H4 (cell line): ENCODE results near the gene BDP1.

GRCh38 chr5:69410372-69410617 is 4.6 kb upstream of the MARVELD2 start:
- RAMPAGE, long total RNA = no peak

GRCh38 chr5:69493148-69494077 is 823 bp downstream of the OCLN start:
- RAMPAGE, long total RNA = no peak

GRCh38 chr5:69527853-69528473 is 32.0 kb upstream of the GTF2H2C start:
- RAMPAGE, long total RNA = no peak

GRCh38 chr5:71455318-71456463 is at the start of gene BDP1:
Gene BDP1, plus strand, starts transcription at chr5:71455651.
- RAMPAGE, long total RNA = start-site peak on the plus strand at chr5:71455647-71455653, 37 reads

DNA sequence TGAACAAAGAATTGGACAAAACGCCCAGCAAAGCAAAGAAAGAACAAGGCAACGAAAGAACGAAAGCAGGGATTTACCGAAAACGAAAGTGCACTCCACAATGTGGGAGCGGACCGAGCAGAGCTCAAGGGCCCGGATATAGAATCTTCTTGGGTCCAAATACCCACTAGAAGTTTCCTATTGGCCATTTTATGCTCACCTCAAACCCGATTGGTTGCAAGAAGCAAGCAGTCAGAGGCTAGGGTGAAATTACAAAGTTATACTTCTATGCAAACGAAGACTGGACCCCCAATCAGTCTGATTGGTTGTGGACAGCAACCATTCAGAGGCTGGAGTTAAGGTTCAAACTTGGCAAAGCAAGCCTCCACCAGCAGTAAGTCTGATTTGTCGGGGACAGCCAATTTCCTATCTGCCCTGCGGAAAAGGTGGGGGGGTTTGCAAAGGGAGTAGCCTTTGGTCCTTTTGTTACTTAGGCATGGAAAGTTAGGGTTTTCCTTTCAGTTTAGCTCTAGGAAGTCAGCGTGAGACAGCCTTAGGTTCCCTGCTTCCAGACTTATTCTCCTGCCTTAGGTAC is 575 bp upstream of the MCCC2 start:
- RAMPAGE, long total RNA = no peak

GRCh38 chr5:71749542-71749948 is 30.5 kb downstream of the CARTPT start:
- RAMPAGE, long total RNA = no peak

DNA sequence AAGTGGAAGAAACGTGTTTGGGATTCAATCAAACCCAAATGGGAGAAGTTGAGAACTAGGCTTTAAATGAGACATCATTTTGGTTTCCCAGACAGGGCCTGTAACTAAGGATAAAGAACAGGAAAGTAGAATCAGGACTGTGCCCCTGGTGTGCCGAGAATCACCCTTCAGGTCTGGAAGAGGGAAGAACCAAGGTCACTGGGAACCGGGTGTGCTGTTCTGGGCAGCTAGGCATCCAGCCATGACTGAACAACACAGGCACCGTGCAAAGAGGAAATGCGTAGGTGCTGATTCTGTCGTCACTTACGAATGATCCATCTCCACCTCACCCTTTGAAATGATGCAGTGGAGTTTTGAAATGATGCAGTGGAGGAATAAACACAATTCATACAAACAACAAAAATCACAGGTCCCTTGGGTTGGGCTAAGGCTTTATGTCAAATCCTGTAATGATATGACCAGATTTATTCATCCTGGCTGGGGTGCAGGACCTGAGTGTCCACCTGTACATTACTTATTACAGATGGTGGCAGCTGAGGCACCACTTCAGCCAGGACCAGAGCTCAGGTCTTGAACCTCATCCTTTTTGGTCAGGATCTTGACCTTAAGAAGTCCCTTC is 64.4 kb downstream of the MAP1B start:
- RAMPAGE, long total RNA = no peak

DNA sequence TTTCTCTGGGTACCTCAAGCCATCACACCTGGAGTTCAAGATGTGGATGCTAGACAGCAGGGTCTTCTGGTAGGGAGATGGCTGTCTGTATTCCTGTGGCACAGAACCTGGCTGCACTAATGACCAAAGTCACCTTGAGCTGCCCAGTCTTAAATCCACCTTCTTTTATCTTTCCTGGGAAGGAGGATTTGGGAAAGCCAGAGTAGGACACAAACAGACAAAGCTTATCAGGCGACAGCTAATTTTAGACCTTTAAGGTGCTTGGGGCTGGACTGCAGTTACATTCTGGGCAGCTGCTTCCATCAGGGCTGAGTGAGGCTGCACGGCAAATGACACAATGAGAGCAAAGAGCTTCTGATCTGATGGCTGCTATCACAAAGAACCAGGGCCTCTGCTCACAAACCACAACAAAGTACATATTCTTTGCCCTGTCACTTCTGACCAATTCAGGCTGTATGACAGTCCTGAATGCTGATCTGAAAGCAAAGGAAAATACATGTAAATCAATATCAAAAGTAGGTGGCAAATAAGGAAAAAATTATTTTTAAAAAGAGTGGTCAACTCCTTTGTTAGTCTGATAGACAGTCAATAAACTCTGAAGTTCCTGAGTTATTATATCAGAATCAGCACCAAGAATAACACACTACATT is 93.1 kb downstream of the MRPS27 start:
- RAMPAGE, long total RNA = no peak

GRCh38 chr5:72238564-72239043 is 81.4 kb downstream of the MRPS27 start:
- RAMPAGE, long total RNA = no peak

DNA sequence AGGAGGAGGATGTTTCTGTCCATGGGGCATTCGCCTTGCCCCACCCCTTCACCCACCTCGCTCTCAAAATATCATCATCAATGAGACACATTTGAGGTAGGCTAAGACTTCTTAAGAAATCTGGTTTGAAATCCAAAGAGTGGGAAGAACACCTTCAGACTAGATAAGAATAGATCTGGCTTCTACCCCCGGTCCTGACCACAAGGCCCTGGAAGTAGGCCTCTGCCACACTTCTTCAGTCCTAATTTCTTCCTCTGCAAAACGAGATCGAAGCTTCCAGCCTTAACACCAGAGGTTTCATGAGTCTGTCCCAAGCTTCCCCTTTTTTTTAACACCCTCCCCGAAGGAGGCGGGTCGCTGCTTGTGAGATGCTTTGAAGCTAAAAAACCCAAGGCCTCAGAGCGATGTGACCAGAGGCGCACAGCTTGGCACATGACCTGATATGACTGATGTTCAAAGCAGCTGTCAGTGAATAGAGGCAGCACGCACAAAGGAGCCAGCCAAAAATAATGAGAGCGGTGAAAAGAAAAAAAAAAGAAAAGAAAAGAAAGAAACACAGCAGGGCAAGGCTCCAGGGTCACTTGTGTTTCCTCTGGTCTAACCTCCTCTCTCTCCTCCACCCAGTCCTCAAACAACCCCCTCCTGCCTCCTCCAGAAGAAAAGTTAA is 10.7 kb upstream of the ZNF366 start:
- RAMPAGE, long total RNA = no peak

DNA sequence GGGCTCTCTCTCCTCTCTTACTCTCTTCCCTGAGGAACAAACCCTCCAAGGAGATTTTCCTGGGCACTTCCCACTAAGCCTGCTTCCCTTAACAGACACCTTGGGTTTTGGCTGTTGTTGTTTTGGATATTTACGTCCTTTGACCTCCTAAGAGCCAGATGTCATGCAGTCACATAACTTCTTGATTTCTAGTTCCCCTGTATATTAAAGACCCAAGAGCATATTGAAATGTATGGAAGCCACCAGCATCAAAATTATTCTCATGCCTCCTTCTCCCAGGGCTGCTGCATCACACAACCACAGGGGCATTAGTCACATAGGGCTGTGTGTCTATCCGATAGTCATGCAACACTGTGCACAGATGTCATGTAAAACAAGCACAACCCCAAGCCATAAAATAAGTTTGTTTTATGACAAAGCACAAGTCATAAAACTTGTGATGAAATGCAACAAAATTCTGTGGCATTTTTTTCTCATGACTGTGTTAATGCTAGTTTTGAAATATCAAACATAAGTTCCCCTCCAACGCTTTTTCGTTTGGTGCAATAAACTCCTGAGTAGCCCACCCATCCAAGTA is 93.1 kb upstream of the ZNF366 start:
- RAMPAGE, long total RNA = no peak

DNA sequence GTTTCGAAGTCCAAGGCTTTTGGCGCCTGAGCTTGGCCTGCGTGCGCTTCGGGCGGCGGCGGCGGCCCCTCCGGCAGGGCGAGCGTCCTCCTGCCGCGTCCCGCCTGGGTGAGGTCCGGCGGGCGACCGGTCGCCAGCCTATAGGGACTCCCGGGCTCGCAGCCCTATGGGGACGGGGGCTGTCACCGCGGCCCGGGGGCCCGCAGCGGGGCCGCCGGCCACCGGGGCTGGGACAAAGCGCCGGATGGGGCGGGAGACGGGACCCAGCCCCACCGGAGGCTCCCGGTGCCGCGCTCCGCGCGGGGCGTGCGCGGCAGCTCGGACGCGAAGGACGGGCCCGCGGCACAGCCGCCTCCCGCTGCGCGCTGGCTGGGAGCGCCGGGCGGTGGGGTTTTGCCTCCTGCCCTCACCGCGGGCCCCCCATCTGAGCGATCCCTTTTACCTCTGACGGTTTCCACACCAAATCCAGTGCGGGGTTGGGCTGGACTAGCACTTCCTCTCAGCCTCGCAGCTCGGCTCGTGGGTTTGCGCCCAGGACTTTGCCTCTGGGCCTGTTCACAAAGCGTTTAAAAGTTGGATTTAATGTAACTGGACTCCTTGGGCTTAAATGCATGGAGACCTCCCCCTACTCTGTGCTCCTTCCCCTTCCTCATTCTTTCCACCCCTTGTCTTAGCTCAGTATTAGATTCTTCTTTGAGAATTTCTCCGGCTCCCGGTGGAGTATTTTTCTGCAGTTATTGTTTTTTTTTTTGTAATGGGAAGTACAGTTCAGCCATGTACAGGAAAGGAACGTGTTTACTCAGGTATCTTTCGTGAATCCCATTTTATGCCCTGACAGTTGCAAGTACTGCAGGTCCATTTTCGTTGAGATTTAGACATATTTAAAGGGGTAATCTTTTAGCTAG is 568 bp downstream of the FCHO2 start:
- RAMPAGE, long total RNA = no peak

DNA sequence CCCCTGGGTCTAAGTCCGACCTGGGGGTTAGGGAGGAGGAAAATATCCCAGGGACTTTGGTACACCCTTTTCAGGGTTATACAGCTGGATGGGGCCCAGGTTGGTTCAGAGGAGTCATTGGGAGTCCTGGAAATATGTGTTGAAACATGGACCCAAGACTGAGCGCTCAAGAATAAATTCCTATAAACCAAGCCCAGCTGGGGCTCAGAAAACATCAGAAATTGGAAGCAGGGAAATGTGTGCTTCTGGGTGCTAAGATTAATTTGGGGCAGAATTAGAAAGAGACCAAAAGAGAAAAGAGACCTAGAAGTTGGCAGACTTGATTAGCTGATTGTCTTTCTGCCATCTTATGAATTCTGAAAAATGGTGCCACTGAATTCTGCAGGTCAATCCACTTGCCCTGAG is 4.4 kb upstream of the TMEM171 start:
- RAMPAGE, long total RNA = no peak

DNA sequence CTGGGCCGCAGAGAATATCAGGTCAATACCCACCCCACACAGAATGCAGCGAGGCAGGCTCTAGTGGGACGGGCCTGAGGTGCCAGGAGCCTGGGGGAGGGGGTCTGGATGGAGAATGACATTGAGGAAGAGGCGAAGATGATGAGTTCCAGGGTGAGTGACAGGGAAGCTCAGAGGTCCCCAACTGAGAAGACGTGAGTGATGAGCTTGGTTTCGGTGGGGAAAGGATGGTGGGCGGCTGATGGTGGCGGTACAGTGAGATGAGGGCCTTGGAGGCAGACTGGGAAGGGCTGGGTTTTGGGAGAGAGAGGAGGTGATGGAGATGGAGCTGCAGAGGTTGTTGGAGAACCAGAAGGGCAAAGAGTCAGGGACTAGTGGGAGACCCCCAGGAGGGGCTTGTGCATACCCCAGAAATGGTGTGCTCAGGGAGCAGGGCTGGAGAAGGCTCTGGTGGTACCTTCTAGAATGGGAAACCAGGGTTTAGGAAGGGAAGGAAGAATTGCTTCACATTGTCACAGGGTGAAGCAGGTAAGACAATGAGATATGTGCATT is 9.6 kb downstream of the TMEM171 start:
- RAMPAGE, long total RNA = no peak

GRCh38 chr5:73544392-73545191 is 20.8 kb downstream of the ANKRA2 start:
- RAMPAGE, long total RNA = no peak

DNA sequence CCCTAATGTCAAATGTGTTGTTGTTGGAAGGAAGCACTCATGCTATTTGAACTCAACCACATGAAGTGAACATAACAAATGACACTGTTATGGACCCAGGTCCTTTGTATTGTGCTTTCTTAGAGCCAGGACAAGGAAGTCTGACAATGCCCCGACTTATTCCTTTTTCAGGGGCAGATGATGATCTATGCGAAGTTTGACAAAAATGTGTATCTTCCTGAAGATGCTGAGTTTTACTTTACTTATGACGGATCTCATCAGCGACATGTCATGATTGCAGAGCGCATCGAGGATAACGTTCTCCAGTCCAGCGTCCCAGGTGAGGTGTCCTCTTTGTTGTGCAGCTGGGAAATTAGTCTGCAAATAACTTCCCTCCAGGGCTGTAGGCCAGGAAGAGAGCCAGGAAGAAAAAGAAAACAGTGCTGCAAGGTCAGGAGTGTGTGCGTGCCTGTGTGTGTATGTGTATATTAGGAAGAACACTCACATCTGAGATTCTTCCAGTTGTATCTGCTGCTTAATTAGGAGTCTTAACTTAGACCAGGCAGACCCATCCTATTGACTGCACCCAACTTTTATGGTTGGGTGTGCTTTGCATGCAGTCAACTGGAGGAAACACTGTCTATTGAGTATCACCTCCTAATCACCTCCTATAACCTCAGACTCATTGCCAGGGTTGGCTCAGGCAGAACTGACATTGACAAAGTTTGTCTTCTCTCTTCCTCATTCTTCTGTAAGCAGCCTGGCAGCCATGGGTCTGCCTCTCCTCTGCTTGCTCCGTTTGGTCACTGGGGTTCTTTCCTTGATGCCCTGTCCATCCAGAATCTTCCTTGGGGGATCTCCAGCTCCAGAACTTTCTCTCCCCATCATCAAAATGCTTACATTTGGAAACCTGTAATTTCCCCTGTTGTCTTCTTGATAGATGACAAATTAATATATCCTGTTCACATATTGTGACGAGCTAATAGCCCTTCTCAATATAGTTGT is 124.0 kb downstream of the ARHGEF28 start:
- RAMPAGE, long total RNA = no peak

DNA sequence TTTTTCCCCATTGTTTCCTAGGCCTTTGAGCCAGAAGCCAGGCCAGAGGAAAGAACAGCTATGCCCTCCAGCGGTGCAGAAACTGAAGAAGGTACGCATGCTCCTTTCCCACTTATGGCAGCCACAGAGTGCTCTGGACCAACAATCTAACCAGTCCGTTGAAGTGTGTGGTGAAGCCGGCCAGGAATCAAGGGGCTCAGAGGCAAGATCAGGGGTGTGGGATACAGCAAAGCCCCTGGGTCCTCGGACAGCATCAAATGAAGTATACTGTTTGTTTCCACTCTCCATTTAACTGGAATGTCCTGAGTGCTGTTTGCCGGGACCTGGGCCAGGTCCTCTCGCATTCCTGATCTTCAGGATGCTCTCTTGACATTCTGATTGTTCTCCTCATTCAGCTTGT is 154.7 kb downstream of the ARHGEF28 start:
- RAMPAGE, long total RNA = no peak

- RAMPAGE, long total RNA = no peak
Measured at GRCh38 chr5:73847267-73847577, 221.2 kb downstream of the ARHGEF28 start.

- RAMPAGE, long total RNA = no peak
Measured at GRCh38 chr5:73856847-73857531, 231.0 kb downstream of the ARHGEF28 start.

DNA sequence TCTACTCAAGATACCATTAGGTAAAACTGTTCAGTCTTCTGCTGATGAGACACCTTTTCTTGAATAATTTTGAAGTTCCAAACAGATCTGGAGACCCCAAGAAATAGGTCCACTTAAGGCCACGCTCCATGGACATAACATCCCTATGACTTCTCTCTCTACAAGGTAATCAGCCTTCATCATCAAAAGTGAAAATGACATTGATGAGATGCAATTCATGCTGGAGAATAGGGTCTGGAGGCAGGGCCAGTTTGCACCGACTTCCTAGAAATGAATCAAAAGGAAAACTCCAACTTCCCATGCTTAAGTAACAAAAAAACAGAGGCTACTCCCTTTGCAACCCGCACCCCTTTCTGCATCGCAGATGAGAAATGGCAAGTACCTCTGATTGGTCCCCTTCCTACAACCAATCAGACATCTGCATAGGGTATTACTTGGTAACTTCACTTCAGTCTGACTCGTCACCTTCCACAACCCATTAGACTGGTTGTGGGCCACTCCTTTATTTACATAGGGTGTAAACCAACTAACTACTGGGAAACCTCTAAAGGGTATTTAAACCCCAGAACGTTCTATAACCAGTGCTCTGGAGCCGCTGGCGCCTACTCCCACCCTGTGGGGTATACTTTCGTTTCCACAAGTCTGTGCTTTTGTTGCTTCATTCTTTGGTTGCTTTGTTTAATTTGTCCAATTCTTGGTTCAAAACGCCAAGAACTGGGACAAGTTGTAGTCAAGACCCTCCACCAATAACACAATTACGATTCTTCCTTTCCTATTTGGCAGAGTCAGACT is 477.1 kb downstream of the ARHGEF28 start:
- RAMPAGE, long total RNA = no peak